Aorta (tissue), 1 donor: ENCODE data around the genes ISM2 and SLIRP.

DNA sequence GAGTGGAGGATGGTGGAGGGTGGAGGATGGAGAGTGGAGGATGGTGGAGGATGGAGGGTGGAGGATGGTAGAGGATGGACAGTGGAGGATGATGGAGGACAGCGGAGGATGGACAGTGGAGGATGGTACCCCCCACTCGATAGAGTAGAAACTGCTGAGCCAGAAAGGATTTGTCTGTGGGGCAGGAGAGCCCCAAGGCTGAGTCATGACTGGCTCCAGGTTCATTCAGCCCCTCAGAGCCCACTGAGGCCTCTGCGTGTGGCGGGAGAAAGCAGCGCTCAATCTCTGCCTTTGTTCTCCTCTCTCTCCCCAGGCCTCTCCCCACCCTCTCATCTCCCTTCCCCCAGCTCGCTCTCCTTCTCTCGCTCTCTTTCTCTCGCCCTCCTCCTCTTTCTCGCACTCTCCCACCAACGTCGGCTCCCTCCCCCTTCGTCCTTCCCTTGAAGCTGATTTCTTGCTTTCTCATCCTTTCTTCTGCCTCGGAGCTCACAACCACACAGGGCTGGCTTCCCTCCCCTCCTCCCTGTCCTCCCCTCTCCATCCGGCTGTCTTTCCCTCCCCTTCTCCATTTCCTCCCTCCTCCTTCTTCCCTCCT is 96.3 kb downstream of the LRRC74A start:
- PRO-cap = no peak

GRCh38 chr14:76959179-76959825 is 69.2 kb downstream of the IRF2BPL start:
- PRO-cap = no peak

GRCh38 chr14:77116191-77116930 is 18.3 kb downstream of the CIPC start:
- PRO-cap = no peak

- PRO-cap = no peak
Measured at GRCh38 chr14:77184721-77185194, 3.2 kb downstream of the TMEM63C start.

- PRO-cap = no peak
Measured at GRCh38 chr14:77307027-77307426, 13.7 kb downstream of the POMT2 start.

DNA sequence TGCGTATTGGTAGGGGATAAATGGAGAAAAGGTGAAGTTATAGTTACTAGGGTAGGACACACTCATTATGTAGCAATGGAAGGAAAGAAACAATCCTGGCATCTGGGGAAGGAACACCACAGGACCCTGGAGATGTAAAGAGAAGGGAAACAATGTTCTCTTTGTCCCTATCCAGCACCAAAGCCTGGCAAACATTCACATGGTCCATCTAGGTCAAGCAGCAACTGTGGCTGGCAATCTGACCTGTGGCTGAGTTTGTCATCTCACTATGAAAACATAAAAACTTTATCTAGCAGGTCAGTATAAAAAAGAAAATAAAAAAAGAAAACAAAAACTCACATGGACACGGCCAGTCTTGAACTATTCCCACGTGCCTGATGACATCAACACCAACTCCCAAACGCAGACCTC is 2.7 kb downstream of the POMT2 start:
- PRO-cap = no peak

DNA sequence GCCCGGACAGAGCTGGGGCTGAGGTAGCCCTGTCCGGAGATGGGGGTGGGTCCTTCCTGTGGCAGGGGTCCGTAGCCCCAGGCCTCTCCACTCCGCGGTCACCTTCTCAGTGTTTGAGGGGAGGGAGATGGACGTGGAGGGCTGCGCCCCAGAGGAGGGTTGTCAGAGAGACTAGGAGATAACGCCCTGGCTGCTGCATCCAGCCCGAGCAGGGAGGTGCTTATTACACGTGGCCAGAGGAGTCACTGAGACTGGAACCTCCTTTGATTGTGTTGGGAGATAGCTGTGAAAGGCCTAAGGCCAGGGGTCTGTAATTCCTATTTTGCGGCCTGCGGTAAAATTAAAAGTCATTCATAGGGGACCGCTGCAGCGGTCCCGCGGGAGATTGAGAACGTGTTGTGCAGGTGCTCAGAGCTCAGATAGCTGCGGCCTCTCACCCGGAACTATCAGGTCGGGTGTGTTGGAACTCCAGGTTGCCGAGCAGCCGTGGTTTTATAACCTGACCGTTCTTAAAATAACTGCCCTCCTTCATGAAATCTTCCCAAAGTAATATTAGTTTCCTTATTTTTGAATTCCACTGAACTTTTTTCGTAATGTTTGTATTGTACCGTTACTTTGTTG is 561 bp downstream of the AHSA1 start:
- PRO-cap = no peak

DNA sequence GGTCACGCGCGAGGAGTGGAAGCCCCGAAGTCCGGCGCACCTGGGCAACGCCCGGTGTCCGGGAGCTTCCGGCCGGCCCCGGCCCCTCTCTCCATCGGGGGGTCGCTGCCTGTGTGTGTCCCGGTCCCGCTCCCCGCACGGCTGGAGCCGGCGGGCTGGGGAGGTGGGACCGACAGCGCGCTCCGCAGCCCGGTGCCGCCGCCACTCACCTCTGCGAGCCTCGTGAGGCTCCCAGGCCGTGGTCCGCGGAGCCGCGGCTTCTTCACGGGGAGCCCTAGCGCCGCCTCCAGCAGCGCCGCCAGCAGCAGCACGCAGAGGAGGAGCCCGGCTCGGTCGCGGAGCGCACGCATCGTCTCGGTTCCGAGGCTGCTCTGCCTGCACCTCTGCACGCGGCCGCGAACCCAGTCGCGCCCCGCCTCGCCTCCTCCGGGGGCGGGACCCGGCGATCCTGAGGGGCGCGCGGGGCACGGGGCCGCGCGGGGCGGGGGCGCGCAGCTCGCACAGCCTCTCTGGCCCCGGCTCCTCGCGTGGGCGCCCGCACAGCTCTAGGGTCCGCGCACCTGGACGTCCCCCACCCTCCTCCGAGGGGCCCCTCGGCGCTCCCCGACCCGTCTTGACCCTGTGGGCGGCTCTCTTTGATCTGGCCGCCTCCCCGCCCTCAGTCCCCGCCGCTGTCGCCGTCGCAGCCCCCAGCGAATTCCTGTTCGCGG is at the start of gene ISM2:
ISM2 (minus strand) TSS at position 373 of the 710 bp plus-strand sequence.
- PRO-cap = no peak

- PRO-cap = no peak
Measured at GRCh38 chr14:77589130-77589329, 27.4 kb downstream of the SPTLC2 start.

DNA sequence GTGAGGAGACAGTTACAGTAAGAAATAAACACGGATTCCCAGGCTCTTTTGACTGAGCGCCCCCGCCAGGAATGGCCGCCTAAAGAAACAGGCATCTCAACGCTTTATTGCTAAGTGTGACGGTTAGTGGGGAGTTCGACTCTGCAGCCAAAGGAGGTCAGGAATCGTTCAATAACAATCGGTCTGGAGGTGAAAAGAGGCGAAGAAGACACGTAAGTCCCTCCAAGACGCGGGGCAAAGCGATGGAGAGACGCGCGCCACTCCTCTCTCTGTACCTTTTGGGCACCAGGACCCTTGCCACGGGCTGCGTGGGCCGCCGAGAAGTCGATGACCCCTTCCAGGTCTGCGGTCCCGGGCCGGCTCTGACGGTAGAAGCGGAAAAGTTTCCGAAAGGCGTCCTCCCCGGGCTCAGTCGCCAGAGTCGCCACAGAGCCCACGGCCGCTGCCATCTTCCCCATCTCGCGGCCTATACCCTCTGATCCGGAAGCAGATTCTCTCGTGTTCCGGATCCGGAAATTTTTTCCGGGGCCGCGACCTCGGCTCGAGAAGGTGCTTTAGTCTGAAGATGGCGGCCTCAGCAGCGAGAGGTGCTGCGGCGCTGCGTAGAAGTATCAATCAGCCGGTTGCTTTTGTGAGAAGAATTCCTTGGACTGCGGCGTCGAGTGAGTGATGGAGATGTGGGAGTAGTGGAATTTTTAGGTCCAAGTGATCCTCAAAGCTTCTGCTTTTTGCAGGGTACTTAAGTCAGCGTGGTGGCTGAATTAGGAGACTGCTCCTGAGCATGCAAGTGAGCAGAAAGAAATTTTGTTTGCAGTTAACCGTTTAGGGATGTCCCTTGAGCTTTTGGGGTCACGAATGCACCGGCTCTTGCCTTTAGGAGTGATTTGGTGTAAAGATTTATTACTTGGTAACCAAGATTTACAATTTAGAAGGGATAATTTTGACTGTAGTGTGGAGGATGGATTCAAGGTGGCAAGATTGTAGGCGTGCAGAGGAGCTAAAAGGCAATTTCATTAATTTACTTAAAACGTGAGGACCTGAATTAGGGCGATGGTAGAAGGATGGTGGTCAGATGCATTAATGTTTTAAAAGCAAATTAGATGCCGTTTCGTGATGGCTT is at the start of gene SLIRP:
SLIRP (plus strand) TSS at position 557 of the 1,120 bp plus-strand sequence.
- PRO-cap = bidirectional peak, plus-strand start at position 557 of the sequence, minus-strand start at position 463 of the sequence

DNA sequence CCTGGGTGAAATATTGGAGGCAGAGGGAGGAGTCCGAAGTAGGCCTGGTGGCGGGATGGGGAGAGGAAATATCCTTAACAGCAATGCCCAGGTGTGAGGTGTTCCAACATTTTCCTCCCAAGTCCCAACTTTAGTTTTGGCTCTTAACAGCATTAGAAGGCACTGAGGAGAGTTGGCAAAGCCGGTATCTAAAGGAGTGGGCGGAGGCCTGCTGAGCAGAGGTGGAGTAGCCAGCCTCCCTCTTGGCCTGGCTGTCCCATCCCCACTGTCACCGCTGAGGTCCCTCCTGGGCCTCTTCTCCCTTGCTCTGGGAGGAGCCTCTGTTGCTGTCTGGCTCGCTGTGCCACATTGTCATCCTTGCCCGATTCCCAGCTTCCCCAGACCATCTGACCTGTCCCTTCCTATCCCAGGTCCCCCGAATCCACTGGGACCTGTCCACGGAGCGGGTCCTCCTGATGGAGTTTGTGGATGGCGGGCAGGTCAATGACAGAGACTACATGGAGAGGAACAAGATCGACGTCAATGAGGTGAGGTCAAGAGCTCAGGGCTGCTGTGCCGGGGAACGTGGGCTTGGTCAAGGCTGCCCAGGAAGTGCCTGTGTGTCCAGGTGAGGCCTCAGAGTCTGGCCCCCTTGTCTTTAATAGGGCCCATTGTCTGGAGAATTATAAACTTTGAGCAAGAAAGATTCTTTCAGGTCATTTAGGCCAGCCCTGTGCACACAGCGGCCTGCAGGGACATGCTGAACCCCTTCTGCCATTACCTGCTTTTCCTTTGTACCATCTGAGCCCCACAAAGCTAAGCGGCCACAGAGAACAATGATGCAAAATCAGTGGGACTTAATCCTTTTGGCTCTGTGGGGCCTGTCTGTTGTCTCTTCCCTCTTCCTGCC is 107.7 kb downstream of the ADCK1 start:
- PRO-cap = no peak

GRCh38 chr14:77988986-77989396 is 181.2 kb upstream of the NRXN3 start:
- PRO-cap = no peak

DNA sequence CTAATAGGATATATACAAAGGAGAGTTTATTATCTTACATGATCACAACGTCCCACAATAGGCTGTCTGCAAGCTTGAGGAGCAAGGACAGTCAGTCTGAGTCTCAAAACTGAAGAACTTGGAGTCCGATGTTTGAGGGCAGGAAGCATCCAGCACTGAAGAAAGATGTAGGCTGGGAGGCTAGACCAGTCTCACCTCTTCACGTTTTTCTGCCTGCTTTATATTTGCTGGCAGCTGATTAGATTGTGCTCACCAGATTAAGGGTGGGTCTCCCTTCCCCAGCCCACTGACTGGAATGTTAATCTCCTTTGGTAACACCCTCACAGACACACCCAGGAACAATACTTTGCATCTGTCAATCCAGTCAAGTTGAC is 19.5 kb upstream of the DIO2 start:
- PRO-cap = no peak

- PRO-cap = no peak
Measured at GRCh38 chr14:80310981-80311422, 99.7 kb upstream of the DIO2 start.

DNA sequence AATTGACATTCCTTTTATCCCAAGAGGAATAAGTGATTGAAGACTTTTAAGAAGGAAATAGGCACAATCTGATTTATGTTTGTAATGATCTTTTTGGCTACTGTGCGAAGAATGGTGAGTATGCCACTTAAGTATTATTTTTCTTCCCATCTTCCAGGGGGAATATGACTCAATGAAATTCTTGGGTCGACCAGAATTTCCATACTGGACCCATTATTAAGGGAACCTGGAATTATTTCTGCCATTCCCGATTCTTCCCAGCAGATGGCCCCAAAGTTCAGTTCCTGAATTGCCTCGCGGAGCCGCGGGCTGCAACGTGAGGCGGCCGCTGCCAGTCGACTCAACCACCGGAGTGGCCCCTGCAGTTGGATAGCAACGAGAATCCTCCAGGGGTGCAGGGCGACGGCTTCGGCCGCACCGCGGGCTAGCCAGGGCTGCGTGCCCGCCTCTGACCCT is 737 bp upstream of the TSHR start:
- PRO-cap = no peak

- PRO-cap = no peak
Measured at GRCh38 chr14:81085508-81085945, 130.1 kb downstream of the TSHR start.

DNA sequence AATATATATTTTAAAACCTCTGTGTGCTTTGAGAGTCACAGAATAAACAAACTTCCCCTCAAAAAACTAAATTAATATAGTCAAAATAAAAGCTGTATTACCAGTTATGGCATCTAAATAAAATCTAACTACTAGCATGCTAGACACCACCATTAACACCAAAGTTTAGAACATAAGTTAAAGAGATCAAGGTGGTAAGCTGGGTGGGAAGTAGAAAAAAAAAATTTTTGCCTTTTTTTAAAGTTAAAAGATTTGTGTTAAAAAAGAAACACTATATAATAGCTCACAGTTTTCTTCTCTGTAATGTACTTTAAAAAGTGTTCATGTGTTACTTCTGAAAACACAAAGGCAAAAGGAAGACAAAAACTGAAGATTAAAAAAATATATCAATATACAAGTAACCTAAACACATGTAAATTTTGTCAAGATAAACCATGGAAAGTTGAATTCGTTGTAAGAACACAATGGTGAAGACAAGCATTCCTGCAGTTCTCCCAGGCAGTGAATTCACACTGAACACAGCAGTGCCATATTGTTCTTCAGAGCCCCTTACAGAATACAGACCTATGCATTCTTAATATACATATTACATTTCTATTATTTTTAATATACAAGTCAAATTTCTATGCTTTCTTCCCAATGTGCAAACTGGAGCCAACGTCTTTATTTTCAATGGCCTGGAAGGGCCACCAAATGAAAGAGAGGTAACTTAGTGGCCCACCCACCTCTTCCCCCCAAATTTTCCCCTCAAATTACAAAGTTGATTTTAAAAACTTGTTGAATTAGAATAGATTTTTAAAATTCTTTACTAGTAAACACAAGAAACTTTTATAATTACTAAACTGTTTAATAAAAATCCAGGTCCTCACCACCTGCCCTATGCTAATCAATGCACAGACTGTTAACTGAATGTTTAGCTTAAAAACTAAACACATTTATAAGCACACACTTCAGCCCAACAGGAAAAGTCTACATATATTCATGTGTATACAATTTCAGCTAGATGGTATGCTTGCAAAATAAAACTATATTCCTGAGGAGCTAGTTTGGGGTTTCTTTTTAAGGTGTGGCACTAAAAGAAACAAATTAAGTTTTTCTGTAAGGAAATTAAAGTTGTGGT is 42.0 kb downstream of the GTF2A1 start:
- PRO-cap = no peak

DNA sequence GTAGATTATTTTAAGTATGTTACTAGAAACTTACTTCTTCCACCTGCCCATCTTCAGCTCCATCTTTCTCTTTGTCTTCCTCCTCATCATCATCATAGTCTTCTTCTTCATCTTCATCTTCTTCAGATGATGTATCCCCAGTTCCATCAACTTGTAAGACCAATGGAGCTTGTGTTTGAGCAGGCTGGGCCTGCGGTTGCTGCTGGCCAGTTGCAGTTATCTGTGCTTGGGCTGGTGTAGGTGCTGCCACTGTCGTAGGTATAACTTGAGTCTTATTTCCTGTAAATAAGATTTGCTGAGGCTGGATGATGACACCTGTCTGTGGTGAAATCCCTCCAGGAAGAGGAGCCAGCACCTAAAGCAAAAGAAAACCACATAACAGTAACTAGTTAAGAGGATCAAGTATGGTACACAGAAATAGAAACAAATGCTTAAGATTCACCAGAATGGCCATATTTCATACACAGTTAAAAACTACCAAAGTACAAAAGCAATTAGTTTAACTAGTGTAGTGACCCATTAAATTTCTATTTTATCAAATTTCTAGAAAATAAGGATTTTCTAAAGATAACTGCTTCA is 28.2 kb downstream of the GTF2A1 start:
- PRO-cap = no peak

GRCh38 chr14:81208344-81208875 is 12.3 kb downstream of the GTF2A1 start:
- PRO-cap = no peak

DNA sequence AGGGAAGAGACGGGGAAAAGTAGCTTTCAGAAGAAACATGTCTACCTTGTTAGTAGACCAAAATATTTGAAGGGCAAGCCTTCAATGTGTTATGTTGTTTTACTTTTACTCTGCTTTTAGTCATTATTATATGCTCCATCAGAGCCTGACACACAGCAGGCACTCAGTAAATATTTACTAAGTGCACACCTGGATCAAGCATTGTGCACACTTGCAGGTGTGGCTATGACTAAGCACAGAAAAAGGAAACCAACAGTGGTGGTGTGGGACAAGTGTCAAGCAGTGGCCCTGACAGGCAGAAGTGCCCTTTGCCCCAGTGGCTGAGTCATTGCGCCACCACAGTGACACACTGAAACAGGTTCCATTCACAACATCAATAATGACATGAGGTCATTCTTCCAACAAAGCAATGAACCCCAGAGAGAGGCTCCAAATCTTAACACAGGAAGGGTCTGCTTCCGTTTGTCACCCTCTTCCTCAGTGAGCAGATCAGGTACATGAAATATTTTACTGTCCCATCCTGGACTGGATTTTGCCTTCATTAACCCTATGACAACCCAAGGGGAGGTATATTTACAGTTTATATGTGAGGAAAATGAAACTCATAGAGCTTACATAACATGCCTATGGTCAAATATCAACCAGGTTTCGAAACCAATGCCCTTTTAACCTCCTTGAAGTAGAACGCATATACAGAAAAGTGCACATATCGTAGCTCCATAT is 82.6 kb upstream of the GTF2A1 start:
- PRO-cap = no peak